Smooth muscle cell (in vitro differentiated cells): Measurements from ENCODE around the gene TOR1AIP1.

DNA sequence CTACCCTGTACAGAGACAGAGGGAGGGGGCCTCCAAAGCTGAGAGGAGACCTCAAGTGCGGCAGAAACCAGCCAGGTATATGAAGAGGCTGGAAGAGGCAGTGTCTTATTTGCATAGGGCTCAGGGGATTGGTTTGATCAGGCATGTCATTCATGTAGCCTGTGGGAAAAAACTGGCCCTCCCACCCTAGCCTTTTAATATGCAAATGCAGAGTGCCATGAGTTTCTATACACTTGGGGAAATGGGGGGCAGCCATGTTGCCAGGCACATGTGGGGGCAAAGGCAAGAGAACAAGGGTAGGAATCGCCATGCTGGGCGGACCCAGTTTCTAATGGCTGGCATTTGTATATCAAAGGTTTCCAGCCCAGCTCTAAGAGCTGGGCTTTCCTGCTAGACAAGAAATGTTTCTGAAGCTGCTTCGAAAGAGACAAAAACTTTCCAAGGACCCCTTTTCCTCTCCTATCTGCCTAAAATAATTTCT is 172.8 kb downstream of the RASAL2 start:
- RAMPAGE, long total RNA, result no peak

- RAMPAGE, long total RNA, result no peak
Observed at GRCh38 chr1:178543296-178543700, 30.4 kb downstream of the TEX35 start.

DNA sequence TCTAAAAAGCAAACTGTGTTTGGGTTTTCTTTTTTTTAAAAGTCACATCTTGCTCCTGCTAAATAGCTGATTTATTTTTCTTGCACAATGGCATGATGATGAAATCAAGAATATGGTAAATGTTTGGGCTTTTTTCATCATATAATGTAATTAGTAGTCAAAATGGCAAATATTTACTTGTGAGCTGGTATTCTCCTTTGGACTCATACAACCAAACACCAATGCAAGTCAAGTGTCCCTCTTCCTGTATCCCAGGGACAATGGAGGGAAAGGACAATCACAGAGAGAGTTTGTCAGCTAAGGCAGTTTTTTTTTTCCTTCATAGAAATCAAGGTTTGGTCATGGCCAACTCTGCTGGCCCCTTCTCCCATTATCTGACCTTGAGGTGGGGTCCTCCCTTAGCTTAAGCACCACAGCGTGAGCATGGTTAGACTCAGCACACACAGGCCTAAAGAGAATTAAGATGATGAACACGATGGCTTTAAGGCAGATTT is 94.6 kb upstream of the RALGPS2 start:
- RAMPAGE, long total RNA, result no peak

- RAMPAGE, long total RNA, result no peak
Observed at GRCh38 chr1:179016779-179017687, 8.7 kb upstream of the FAM20B start.

DNA sequence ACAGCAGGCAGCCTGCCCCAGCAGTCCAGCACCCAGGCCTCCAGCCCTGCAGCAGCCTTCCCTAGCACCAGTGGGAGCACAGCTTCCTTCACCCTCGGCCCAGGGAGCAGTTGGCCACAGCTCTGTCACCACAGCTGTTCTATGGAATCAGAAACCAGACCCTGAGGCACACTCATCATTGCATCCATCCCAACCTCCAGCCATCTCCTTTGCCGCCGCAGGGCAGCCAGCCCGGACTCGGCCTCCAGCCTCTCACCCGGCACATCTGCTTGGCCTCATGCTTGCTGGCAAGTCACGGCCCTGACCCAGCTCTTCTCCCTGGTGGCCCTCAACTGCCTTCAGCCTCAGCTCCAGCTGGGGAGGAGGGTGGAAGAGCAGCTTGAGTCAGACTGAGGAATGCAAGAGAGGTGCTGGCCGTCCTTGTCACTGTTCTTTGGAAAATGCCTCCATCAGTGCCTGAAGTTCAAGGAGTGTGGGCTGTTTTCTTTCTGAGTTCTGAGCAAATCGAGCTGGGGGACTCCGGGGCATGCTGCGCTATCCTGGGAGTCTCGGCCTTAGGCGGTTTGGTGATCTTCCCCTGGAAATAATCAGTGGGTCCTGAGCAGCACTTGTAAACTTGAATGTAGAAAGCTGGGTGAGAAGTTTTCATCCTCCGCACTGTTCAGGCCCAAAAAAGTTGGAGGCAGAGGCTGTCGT is 59.7 kb downstream of the TOR1AIP2 start:
- RAMPAGE, long total RNA, result no peak

DNA sequence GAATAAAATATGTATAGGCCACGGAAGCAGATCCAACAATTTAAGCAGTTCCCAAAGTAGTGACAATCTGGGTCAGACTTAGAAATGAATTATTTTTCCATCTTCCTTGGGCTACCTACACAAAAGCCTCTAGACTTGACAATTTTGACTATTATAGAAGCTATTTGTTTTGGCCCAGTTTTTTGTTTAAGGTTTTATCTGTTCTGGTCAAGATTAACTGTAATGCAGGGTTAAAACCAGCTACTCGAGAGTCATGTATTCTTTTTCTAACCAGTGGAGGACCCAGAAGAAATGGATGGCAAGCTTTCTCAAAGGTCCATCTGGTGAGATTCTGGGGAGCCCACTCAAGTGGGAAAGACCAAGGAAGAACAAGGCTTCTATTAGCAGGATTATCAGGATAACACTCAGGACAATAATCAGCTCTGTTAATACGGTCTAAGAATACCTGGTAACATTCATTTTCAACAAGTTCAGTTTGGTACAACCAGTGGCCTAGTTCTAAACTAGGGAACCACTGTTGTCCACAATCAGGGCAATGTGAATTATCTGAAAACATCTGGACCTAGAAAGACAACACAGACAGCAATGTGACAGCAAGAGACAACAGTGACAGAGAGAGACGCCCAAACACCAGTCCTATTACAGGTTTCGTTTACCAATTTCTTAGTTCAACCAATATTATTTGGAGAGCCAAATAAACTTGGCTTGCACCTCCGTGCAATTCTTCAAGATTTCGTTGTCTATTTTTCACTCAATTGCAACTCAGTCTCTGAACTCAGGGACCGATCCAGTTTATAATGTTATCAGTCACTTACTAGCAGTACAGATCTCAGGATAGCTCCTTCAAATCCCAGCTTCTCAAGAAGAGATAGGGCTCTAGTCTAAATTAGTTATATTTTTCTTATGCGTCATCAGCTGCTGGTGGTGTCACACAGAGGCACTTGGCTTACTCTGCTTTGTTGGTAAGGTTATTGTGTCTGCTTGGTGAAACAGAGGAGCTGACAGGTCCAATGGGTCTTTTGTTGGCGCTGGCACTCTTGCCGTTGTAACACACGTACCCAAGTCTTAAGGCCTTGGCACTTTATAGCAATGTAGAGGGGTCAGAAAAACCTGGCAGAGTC is 12.6 kb downstream of the TOR1AIP2 start:
- RAMPAGE, long total RNA, result no peak

DNA sequence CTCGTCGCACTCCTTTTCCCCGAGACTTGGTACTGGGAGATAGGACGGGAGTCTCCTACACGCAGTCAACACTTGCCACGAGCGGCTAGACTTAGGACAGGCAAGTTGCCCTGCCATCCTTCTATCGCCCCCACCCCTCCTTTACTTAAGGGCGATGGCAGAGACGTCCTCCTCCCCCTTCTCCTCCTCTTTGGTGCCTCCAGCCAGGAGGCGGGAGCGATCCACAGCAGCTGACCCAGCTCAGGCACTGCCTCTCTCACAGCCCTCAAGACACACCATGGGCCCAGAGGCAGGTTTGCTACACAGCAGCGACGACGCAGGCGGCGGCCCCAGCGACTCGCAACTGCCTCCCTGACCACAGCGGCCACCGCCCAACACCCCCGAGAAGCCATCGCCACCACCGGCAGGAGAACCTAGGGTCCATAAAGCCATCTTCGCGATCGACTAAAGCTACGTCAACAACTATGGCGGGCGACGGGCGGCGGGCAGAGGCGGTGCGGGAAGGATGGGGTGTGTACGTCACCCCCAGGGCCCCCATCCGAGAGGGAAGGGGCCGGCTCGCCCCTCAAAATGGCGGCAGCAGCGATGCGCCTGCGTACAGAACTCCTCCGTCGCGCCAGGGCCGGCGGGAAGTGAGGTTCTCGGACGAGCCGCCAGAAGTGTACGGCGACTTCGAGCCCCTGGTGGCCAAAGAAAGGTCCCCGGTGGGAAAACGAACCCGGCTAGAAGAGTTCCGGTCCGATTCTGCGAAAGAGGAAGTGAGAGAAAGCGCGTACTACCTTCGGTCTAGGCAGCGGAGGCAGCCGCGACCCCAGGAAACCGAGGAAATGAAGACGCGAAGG is at the start of gene TOR1AIP1:
Gene TOR1AIP1, plus strand, starts transcription at position 247 of the 842 bp plus-strand sequence.
- RAMPAGE, long total RNA, result start-site peak on the plus strand centred at position 602 of the sequence, 118 bp wide, 163 and 16 reads in 2 replicates; start-site peak on the plus strand centred at position 772 of the sequence, 88 bp wide, 2,139 and 179 reads in 2 replicates

- RAMPAGE, long total RNA, result no peak
Observed at GRCh38 chr1:180020048-180021095, 65.8 kb downstream of the CEP350 start.

DNA sequence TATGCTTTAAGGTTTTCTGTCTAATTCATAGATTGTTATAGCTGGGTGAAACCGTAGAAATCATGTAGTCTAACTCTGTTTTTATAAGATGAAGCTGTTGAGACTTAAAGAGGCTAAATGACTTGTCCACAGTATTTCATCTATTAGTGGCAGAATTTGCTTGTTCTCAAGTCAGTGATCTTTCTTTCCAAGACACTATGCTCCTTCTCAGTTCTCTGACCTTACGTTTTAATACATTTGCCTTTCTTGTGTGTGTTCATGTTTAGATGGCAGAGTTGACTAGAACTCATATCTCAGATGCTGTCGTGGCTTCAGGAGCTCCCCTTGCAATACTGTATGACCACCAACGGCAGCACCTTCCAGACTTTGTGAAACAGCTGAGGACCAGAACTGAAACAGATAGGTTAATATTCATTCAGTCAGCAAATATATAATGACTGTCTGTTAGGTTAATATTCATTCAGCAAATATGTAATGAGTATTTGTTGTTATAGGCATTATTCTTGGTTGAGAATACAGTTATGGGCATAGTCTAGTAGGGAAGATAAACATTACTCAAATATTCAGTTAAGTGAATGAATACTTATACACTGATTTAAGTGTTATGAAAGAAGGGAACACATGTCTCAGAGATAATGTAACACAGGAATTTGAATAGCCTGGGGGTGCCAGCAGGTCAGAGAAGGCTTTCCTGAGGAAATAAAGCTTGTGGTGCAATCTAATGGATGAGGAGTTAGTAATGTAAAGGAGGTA is 88.4 kb downstream of the CEP350 start:
- RAMPAGE, long total RNA, result no peak

DNA sequence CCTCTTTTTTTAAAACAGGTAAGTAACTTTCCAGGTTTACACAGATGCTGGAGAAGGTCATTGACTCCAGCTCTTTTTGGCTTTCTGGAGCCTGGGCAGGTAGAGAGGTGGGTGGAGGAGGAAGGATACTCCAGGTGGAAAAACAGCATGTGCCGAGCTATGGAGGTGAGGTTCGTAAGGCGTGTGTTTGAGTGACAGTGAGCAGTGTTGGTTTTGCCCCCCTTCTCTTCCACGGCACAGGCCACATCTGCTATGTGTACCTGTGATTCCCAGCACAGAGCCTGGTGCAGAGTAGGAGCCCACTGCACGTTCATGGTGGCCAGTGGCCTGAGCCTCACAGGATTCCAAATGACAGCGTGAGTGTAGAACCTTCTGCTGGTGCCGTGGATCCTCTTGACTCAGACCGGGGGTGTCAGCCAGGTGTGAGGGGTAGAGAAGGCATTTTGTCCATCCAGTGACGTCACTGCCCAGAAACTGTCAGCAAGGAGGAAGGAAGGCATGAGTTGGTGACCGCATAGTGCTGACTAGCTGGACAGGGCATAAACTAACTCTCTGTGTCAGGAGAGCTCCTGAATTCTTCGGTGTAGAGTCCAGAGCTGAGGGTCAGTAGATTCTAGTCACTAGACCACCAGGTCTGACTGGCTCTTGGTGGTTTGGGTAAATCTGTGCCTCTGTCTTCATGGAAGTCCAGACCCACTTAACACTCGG is 3.6 kb downstream of the QSOX1 start:
- RAMPAGE, long total RNA, result no peak

DNA sequence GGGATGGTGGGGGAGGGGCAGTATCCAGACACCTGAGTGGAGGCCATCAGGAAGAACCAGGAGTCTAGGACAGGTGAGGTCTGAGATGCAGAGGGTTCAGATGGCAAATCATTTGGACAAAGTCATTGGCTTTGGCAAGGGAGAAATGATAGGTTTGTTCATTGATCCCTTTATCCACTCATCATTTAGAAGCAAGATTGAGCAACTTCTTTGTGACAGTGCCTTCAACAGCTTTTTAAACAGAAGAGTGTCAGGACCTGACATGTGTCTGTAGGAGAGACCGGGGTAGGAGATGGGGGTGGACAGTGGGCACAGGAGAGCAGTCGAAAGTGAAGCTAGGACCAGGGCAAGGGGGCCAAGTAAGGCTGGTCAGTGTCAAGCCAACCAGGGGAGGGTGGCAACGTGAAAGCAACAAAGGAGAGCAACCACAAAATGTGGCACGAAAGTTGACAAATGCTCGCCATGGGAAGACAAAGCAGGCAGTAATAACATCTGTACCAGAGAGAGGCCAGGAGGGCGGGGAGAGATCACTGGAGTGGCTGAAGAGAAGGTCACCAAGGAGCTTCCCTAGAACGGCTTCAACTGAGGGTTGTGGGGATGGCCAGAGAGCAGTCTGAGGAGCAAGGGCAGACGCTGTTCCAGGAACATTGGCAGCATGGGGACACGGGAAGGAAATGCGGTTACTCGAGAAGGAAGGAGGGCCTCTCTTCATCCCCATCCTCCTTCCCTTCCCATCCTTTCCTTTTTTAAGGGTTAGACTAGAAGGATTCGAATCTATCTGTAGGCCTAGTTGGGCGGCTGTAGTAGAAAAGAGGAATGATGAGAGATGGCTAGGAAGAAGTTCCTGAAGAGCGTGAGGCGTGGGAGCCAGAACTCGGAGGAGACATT is 17.0 kb downstream of the QSOX1 start:
- RAMPAGE, long total RNA, result no peak

GRCh38 chr1:180178524-180179082 is 23.9 kb downstream of the QSOX1 start:
- RAMPAGE, long total RNA, result no peak

- RAMPAGE, long total RNA, result no peak
Observed at GRCh38 chr1:180183381-180184069, 28.9 kb downstream of the QSOX1 start.

DNA sequence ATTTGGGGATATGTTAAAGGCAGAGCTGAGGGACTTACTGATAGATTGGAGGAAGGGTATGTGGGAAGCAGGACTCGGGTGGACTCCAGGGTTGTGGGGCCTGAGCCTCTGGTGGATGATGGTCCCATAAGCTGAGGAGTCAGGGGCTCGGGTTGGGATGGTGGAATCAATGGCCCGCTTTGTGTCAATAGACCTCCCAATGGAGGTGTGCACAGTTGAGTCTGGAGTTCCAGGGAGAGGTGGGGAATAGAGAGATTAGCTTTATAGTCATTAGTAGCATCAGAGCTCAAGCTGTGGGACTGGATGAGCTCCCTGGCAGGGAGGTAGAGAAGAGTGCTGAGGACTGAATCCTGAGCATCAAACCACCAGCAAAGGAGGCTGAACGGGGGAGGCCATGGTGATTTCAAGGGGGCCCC is 37.5 kb upstream of the LHX4 start:
- RAMPAGE, long total RNA, result no peak

GRCh38 chr1:180502771-180503319 is 468 bp upstream of the ACBD6 start:
- RAMPAGE, long total RNA, result no peak

GRCh38 chr1:180515709-180516585 is 13.6 kb upstream of the ACBD6 start:
- RAMPAGE, long total RNA, result no peak

DNA sequence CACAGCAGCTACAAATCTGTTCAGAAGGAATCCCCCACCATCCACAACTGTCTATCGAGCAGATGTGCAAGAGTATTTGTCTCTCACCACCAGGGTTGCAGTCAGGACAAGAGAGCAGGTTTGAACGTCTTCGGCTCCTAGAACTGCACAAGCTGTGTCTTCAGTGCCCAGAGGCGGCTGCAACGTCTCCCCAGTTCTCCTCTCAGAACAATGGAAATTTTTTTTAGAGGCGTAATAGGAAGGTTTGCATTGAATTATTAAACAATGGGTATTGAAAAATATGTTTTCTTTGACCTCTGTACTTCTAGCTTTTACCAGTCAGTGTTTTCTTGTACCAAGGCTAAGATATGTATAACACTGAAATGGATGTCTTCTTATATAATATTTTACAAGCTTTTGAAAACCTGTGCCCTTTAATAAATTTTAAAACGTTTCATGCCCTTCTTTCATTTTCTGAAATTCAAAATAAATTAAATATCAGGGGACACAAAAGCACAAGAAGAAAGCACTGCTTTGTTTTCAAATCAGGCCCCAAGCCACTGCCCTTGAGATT is 63.8 kb upstream of the ACBD6 start:
- RAMPAGE, long total RNA, result no peak

DNA sequence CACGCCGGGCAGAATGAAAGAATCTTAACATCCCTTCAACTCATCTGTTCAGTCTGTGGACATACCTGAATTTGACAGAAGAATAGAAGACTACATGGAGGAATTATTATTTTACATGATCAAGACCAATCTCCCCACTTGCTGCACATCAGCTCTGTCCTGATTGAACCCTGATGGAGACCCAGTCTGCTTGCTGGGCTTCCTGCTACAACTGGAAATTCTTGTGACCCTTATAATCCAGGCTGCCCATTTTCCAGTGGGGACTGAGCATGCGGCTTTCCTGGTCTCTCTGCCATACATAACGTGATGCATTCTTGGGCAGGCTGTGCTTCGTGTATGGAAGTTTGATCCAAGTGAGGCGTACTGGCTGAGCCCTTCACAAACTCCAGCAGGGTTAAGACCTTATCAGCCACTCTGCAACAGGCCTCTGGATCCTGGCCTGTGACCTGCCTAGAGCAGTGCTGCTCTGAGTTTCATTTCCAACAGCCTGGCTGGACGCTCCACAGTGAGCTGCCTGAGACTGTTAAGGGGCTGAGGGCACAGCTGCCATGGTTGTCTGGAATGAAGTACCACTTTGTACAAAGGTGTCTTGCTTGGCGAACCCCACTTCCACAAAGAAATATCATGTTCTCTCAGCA is 28.7 kb upstream of the XPR1 start:
- RAMPAGE, long total RNA, result no peak

DNA sequence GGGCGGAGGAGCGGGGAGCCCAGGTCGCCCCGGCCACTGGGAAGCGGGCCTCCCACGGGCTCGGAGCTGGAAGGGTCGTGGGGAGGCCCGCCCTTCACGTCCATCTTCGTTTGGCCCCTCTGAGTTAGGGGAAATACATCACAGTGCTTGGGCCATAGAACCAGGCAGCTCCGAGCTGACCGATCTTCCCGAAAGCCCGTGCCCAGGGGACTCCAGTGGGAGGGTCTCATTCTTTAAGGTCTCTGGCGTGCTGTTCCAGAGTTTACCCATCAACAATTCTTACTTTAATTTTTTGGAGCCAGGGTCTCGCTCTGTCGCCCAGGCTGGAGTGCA is 617 bp downstream of the KIAA1614 start:
- RAMPAGE, long total RNA, result no peak

GRCh38 chr1:180935460-180936034 is 22.9 kb downstream of the KIAA1614 start:
- RAMPAGE, long total RNA, result no peak